Heart (tissue), 3 donors: ENCODE measurements around a stretch of chr12.

DNA sequence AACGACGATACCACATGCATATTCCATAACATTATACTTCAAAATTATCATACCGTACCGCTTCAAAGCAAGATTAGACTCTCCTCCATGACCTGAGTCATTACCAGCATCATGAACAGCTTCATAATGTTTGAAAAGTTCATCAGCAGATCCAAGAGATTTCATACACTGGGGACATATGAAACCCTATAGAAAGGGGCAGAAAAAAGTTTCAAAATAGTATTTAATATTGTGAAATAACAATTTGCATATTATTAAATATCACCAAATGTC is 64.4 kb downstream of the EEA1 start:
- RAMPAGE, long total RNA, 2 experiments: no peak in any of the 2 experiments

DNA sequence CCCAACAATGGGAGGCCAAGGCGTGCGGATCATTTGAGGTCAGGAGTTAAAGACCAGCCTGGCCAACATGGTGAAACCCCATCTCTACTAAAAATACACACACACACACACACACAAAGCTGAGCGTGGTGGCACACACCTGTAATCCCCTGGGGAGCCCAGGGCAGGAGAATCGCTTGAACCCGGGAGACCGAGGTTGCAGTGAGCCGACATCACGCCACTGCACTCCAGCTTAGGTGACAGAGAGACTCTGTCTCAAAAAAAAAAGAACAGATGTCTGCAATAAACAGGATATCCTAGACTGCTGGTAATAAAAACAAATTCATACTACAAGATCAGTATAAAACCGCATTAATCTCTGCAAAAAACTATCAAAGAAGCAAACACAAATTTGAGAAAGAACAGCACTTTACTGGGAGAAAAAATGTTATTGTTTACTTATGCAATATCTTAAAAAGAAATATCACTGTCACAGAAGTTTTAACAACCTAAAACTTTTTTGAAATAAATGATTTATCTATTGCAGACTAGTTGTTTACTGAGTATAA is 23.7 kb downstream of the EEA1 start:
- RAMPAGE, long total RNA, 2 experiments: no peak in any of the 2 experiments

GRCh38 chr12:92929402-92930132 is 472 bp upstream of the EEA1 start:
- RAMPAGE, long total RNA, 2 experiments: no peak in any of the 2 experiments

- RAMPAGE, long total RNA, 2 experiments: no peak in any of the 2 experiments
Measured at GRCh38 chr12:93214891-93215248, 162.9 kb upstream of the NUDT4 start.

GRCh38 chr12:93302516-93303363 is 75.0 kb upstream of the NUDT4 start:
- RAMPAGE, long total RNA, 2 experiments: no peak in any of the 2 experiments

DNA sequence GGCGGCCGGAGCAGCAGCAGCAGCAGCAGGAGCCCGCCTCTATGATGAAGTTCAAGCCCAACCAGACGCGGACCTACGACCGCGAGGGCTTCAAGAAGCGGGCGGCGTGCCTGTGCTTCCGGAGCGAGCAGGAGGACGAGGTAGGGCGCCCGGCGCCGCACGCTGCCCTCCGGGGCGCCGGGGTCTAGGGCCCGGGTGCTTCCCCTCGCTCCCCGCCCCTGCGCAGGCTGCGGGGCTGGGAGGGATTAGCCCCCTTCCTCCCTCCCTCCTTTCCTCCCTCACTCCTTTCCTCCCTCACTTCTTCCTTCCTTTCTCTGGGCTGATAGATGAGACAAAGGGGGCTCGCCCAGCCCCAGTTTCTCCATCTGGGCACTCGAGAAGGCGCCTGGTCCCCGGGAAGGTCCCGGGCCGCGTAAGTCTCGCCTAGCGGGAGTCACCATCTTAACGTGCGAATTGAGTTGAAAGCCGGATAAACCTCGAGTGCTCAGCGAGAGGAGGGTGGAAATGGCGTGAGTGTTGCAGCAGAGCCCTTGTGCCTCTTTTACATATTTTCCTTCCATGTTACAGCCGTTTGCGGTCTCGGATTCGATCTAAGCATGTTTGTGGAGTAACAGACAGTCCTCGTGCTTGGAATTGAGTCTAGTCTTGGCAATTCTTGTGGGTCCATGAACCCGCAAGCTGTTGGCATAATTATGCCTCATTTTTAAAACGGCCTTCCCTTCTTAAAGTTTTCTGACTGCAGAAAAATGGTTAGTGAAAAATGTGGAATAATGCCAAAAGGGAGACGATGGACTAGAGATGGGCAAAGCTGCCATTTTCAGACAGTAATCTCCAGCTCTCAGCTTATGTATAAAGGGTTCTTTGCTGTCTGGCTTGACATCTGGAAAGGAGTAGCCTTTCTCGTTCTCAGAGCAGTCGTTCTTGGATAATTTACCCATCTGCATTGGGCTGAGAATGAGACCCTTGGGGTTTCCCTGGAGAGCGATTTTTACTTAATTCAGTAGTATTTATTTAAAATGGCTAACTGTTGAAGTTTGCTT is 877 bp downstream of the NUDT4 start:
- RAMPAGE, long total RNA, 2 experiments: start-site peak on the plus strand in 1 of 2 experiments, centred at position 93 of the sequence, 54 reads per replicate

DNA sequence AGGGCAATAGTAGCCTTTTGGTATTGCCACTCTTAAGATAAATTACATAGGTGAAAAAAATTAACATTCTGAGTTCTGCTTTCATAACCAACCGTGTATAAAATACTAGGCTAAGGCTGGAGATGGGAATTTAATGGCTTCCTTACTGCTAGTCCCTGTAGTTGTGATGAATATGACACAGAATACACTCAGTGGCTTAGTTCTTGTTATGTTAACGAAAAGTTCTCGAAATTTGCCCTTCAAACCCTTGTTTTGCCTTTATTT is 1.5 kb downstream of the NUDT4 start:
- RAMPAGE, long total RNA, 2 experiments: no peak in any of the 2 experiments

DNA sequence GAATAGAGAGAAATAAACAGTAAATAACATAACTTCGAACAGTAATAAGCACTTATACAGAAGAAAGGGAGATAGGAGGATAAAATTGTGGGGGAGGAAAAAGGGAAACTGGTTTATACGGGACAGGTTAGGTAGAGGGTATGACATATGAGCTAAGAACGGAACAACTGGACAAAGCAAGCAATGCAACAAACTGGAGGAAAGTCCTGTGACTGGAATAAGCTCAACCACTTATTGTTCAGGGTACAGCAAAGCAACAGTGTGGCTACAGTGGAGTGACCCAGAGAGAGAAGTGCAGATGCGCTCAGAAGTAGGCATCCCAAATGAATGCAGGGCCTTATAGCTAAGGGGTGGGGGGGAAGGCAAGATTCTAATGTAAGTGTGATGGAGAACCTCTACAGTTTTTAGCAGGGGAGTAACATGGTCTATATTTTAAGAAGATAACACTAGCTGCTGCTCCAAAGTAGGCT is 3.5 kb downstream of the UBE2N start:
- RAMPAGE, long total RNA, 2 experiments: no peak in any of the 2 experiments

DNA sequence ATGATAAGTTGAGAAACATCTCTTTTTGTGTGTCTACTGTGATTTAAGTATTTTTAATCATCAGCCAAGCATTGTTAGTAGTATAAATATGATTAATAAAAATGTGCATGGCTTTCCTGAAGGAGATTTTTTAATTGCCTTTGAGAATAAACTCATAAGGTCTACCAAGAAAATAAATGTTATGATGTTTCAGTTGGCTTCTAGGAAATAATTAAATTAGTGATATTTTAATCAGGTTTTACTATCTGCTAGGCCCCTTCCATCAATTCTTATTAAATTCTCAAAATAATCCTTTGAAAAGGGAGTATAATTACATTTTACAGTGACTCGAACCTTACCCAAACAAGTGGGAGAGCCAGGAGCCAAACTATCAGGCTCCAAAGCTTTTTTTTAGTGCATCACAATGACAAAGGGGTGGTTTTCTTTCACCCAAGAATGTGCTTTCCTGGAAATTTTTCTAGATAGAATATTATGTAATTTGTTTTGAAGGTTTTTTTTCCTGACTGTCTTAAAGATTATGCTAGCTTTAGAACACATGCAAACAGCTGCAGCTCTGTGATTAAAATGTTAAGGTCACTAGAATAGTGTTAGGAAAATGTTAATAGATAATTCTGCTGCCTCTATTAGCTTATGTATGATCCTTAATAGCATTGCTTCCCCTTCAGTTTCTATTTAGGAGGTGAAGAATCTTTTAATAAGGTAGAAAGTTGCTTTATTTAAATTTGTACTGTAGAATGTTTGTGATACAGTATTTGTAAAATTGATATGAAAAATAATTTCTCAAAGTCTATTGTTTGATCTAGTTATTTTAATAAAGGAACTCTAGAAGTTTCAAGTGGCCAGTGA is 34.6 kb downstream of the MRPL42 start:
- RAMPAGE, long total RNA, 2 experiments: no peak in any of the 2 experiments

DNA sequence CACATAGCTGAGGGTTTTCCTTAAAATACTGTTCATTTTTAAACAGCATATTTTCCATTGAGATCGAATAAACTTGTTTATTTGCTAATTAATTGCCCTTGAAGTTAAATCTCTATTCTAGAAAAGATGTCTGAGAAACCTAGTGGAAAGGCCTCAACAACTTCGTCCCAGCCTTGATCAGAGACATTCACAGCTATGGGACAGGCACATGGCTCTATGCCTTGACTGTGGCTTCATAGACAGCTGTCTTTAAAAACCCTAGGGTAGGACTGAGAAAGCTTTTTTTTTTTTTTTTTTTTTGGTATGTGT is 20.1 kb downstream of the SOCS2 start:
- RAMPAGE, long total RNA, 2 experiments: no peak in any of the 2 experiments

GRCh38 chr12:93737687-93737939 is 60.4 kb downstream of the CRADD start:
- RAMPAGE, long total RNA, 2 experiments: no peak in any of the 2 experiments

GRCh38 chr12:93773112-93773667 is 96.0 kb downstream of the CRADD start:
- RAMPAGE, long total RNA, 2 experiments: no peak in any of the 2 experiments

- RAMPAGE, long total RNA, 2 experiments: no peak in any of the 2 experiments
Measured at GRCh38 chr12:93785214-93785687, 108.1 kb downstream of the CRADD start.

- RAMPAGE, long total RNA, 2 experiments: no peak in any of the 2 experiments
Measured at GRCh38 chr12:93892171-93893168, 215.3 kb downstream of the CRADD start.

DNA sequence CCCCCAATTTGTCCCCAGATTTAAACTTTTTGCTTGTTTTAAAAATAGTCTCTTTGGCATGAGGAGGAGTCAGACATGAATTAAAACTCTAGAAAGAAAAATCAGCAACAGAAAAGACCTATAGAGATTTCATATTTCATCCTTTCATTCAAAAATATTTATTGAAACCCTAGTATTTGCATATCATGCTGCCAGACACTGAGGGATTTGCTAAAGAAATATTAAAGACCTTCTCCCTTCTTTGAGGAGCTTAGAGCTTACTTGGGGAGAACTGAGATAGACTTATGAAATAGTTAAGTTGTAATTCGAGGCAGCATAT is 59.0 kb downstream of the PLXNC1 start:
- RAMPAGE, long total RNA, 2 experiments: no peak in any of the 2 experiments

DNA sequence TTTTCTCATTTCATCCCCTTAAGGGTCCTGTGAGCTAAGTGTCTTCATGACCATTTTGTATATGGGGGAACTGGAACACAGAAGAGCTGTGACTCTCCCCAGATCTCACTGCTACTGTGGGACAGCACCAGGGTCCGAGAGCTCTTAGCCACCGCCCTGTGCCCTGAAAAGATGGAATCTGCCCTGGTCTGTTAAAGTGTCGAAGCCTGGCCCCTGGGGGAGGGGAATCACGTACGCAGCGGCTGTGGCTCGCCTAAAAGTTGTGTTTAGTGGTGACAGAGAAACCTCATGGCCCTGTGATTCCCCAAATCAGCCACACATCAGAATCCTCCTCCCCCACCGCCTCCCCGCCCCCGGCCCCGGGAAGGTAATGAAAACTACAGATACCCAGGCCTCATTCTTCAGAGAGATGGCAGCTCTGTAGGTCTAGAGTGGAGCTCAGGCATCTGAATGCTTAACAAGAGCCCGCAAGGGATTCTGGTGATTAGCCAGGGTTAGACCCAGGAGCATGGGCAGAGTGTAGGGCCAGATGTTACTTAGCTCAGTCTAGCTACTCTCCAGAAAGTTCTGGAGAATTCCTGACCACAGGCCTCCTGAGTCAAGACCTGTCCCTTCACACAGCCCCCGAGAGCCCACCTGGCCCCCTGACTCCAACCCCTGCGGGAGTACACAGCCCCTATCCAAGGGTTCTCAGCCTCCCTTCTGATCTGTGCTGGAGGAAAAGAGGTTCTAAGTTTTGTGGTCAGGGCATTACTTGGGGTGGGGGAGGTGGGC is 114.7 kb downstream of the PLXNC1 start:
- RAMPAGE, long total RNA, 2 experiments: no peak in any of the 2 experiments

GRCh38 chr12:94389737-94390270 is 69.9 kb downstream of the CEP83 start:
- RAMPAGE, long total RNA, 2 experiments: no peak in any of the 2 experiments

GRCh38 chr12:94673653-94674141 is 23.3 kb upstream of the TMCC3 start:
- RAMPAGE, long total RNA, 2 experiments: no peak in any of the 2 experiments

GRCh38 chr12:94988552-94989082 is 14.9 kb downstream of the NDUFA12 start:
- RAMPAGE, long total RNA, 2 experiments: no peak in any of the 2 experiments

DNA sequence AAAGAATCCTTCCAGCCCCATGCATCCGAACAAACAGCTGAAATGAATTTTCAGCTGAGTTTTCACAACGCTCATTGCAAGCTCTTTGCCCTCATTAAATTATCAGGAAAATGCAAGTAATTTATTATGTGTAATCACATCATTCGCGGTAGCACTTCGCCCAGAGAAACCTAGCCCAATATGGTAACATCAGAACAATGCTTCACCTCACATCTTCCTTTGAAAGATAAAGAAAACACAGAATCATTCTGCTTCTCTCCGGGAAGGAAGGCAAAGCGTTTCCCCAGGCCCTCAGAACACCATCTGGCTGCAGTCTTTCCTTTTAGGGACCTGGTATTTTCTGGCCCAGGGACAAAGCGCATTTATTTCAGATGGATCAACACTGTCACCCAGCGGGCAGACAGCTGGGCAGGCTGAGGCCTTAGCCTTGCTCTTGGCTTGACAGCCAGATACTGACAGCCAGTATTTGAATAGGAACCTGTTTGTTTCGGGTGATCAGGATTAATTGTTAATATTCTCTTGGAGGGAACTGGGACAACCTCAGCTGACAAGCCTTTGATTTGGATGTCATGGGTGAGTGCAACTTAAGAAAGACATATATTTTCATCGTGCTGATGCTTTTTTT is 118.8 kb downstream of the VEZT start:
- RAMPAGE, long total RNA, 2 experiments: no peak in any of the 2 experiments